Metastatic Pancreatic Carcinoma in the Ovary (tissue), 1 donor: ENCODE data around the gene THAP4.

DNA sequence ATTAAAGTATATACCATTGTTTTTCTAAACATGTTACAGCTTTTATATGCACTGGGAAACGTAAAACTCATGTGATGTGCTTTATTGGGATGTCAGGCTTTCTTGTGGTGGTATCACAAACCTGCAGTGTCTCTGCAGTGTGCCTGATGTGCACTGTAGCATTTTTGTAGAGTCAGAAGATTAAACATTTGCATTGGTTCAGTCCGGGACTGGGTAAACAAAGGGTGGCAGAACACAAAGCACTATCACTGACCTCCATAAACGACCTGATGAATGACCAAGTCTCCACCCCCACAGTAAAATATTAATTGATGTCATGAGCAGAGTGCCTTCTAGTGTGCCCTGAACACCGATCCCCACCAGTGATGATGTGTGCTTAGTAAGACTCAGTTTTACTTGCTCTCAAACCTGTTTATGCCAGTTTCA lies 30.3 kb downstream of the HDLBP start:
- PRO-cap, result no peak

DNA sequence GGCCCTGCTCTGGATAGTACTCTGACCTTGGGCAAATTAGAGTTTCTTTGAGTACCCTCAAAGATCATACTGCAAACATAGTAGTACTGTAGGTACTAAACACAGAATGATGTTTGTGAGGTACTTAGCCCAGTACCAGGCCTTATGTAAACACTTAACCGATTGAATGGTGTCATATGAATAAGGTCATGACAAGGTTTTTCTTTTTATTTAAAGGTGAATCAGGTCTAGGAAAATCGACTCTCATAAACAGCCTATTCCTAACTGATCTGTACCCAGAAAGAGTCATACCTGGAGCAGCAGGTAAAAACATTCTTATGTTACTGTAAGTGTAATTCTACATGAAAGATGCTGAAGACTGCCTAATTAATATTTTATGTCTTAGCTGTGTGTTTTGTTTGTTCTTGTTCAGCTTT lies 19.2 kb downstream of the SEPTIN2 start:
- PRO-cap, result no peak

GRCh38 chr2:241351350-241352529 lies 4.3 kb upstream of the FARP2 start:
- PRO-cap, result no peak

GRCh38 chr2:241355186-241355810 lies 787 bp upstream of the FARP2 start:
- PRO-cap, result no peak

- PRO-cap, result no peak
Observed at GRCh38 chr2:241362841-241363151, 6.7 kb downstream of the FARP2 start.

- PRO-cap, result no peak
Observed at GRCh38 chr2:241372383-241373474, 16.6 kb downstream of the FARP2 start.

DNA sequence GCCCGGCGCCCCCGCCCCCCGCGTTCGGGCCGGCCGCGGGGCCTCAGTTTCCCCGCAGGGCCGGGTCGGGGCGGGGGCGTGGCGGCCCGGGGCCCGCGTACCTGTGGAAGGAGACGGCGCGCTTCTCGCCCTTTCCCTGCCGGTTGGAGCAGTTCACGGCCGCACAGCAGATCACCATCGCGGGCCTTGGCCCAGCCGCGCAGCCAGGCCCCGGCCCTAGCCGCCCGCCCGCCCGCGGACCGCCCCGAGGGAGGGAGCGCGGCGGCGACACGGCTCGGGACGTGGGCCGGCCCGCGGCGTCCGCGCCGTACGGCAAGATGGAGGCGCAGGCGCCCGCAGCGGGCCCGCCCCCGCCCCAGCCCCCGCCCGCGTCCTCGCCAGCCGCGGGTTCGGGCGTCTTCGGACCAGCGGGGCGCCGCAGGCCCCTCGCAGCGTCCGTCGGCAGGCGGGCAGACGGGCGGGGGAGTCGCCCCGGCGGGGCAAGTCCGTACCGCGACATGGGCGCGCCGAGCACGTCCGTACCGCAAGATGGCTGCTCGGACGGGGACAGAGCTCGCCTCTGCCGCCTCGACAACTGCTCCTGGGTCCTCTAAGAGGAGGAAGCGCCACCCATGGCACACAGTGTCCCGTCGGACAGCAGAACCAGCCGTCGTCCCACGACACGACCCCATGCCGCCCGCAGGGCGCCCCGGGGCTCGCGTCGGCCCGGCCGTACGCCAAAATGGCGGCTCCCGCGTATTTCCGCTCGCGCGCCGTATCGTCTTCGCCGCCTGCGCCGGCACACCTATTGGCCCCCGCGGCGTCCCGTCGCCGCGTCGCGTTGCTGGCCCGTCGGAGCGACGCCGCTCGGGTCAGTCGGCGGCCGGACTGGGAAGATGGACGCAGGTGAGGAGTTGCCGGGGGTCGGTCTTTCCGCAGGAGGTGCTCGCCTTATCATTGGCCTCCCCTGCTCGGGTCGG lies at the start of gene THAP4:
THAP4 (minus strand) TSS at position 319 of the 959 bp plus-strand sequence.
- PRO-cap, result bidirectional peak, plus-strand start at position 308 of the sequence, minus-strand start at position 241 of the sequence; bidirectional peak, plus-strand start at position 854 of the sequence, minus-strand start at position 730 of the sequence

DNA sequence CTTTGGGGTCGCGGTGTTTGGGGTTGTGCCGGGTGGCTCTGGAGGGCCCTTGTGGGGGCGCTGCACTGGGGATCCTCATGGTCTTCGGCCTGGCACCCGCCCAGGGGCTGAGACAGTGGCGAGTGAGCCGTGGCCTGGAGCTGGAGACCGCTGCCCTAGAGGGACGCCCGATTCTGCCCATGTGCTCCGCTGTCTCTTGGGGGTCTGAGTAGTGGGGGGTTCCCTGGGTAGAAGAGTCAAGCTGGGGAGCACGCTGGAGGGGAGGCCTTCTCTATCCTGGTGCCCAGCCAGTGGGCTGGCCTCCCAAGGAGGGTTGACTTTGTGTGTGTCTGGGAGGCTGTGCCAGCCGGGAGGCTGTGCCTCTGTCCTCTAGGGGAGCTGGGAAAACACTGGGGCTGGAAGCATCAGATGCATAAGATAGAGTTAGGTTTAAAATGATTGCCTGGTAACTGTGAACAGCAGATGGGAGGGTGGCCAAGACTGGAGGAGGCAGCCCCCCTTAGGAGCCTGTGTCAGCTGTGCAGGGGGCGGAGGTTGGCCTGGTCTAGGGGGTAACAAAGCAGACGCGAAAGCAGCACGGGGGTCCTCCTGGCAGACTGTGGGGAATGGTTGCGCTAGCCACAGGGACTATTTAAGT lies 1.2 kb downstream of the ING5 start:
- PRO-cap, result no peak

DNA sequence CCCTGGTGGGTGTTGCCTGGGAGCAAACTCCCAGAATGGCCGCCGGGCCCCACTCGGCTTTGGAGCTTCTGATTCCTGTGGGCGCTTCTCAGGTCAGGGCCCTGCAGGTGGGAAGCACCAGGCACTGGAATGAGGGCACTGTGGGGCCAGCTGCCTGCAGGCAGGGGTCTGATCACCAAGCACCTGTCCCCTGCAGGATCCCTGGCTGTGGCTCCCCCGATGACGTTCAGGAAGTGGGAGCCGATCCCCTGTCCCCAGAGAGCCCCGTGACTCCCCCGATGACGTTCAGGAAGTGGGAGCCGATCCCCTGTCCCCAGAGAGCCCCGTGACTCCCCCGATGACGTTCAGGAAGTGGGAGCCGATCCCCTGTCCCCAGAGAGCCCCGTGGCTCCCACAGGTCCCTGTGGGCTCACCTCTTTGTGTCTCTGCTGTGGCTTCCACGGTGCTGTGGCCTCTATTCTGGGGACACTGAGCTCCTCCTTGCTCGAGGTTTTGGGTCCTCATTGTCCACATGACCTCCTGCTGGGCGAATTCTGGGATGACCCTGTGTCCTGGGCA lies 4.7 kb downstream of the NEU4 start:
- PRO-cap, result no peak

- PRO-cap, result no peak
Observed at GRCh38 chr2:241821350-241821905, 12.4 kb downstream of the NEU4 start.

- PRO-cap, result no peak
Observed at GRCh38 chr2:241863089-241864223, 4.8 kb upstream of the PDCD1 start.

DNA sequence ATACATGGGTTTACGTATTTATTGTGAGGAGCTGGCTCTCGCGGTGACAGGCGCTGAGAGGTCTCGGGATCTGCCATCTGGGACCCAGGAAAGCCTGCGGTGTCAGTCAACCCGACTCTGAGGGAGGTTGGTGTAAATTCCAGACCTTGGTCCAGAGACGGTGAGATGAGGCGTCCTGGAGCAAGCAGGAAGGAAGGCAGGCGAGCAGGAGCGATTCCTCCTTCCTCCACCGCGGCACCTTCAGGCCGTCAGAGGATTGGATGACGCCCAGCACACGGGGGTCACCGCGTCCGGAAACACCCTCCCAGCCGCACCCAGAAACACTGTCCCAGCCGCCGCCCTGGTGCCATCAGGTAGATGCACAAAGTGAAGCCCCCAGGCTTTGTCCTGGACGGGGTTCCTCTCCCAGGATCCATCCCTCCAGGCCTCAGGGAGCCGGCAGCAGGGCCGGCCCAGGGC lies 631 bp upstream of the FAM240C start:
- PRO-cap, result no peak

DNA sequence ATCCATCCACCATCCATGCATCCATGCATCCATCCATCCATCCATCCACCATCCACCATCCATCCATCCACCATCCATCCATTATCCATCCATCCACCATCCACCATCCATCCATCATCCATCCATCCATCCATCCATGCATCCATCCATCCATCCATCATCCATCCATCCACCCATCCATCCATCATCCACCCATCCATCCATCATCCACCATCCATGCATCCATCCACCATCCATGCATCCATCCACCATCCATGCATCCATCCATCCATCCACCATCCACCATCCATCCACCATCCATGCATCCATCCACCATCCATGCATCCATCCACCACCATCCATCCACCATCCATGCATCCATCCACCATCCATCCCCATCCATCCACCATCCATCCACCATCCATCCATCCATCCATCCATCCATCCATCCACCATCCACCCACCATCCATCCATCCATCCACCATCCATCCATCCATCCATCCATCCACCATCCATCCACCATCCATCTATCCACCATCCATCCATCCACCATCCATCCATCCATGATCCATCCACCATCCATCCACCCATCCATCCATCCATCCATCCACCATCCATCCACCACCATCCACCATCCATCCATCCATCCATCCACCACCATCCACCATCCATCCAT lies 89.8 kb upstream of the FAM240C start:
- PRO-cap, result no peak

GRCh38 chr2:242080355-242080755 lies 180.1 kb upstream of the FAM240C start:
- PRO-cap, result no peak

DNA sequence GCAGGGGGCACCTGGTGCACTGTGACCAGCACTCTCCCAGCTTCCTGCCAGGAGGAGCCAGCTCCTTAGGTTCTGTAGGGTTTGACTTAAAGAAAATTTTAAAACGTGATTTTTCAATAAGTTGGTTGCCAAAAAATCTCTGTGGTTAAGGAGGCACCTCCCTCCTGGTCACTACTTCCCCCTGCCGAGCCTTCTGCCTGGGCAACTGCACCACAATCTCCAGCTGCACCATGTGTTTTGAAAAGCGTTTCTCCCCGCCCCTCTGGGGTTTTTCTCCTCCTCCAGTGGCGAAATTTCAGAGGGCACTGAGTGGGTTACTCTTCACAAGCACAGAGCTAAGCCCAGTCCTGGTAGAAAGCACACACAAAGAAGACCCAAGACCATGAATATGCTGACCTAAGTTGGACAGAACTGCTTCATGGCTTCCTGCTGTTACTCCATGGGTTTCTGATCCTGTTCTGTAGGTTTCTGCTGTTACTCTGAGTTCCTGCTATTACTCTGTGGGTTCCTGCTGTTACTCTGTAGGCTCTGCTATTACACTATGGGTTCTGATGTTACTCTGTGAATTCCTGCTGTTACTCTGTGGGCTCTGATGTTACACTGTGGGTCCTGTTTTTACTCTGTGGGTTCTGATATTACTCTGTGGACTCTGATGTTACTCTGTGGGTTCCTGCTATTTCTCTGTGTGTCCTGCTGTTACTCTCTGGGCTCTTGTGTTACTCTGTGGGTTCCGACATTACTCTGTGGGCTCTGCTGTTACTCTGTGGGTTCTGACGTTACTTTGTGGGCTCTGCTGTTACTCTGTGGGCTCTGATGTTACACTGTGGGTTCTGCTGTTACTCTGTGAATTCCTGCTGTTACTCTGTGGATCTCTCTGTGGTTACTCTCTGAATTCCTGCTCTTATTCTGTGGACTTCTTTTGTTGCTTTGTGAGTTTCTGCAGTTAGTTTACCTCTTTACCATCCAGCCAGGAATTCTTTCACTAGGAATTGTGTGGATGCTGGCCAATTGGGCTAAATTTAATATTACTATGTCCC lies 185.9 kb upstream of the FAM240C start:
- PRO-cap, result no peak

DNA sequence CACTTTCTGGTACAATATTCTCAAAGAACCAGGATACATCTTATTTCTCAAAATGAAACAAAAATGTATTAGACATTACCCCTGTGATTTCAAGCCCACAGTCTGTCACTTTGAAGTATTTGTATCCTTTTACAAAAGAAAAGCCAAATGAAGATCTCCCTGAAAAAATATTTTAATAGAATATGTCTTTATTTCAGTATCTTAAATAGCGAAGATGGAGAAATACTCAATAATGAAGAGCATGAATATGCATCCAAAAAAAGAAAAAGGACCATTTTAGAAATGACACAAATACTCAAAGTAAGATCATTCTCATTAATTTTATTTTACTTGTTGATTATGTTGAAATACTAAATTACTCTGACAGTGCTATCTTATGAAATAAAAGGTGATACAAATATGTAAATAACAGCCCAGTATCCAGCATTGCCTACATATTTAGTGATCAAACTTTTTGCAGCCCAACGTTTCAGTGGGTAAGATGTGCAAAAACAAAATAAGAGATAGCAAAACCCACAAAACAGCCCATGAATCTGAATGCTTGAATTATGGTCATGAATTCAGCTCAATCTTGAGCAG lies 214.3 kb upstream of the FAM240C start:
- PRO-cap, result no peak